Astrocyte (in vitro differentiated cells and primary cell): ENCODE measurements around a stretch of chr21.

DNA sequence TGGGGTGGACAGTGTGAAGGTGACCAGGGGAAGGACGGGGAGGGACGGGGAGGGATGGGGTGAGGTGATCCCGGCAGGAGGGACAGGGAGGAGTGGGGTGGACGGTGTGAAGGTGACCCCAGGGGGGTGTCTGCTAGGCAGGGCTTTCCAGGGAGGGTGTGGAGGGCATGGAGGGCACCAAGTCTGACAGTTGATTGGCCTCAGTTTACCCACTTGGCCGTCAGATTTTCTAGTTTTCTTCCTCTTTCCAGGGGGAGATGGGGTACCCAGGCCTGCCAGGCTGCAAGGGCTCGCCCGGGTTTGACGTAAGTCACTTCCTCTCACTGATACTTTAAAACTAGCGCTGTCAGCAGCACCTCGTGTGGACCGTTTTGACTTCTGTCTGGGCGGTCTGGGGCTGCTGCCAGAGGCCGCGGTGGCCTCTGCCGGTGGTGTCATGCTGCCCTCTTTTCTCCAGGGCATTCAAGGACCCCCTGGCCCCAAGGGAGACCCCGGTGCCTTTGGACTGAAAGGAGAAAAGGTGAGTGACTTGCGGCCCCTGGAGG lies 9.0 kb downstream of the COL6A1 start:
- PRO-cap: no peak
- RRBS, 2 experiments: 66 to 80% methylated on average over 4 of the region's 17 CpGs

GRCh38 chr21:46000389-46001422 lies 19.1 kb downstream of the COL6A1 start:
- PRO-cap: no peak
- RRBS, 2 experiments: 71 to 82% methylated on average over 8 to 10 of the region's 52 CpGs

- PRO-cap: no peak
- RRBS, 2 experiments: no CpG with 5 or more reads among the region's 12 CpGs
Measured at GRCh38 chr21:46060644-46061119, 37.2 kb upstream of the COL6A2 start.

- PRO-cap: no peak
- RRBS, 2 experiments: 68 to 80% methylated on average over 6 of the region's 17 CpGs
Measured at GRCh38 chr21:46078449-46079021, 19.4 kb upstream of the COL6A2 start.

DNA sequence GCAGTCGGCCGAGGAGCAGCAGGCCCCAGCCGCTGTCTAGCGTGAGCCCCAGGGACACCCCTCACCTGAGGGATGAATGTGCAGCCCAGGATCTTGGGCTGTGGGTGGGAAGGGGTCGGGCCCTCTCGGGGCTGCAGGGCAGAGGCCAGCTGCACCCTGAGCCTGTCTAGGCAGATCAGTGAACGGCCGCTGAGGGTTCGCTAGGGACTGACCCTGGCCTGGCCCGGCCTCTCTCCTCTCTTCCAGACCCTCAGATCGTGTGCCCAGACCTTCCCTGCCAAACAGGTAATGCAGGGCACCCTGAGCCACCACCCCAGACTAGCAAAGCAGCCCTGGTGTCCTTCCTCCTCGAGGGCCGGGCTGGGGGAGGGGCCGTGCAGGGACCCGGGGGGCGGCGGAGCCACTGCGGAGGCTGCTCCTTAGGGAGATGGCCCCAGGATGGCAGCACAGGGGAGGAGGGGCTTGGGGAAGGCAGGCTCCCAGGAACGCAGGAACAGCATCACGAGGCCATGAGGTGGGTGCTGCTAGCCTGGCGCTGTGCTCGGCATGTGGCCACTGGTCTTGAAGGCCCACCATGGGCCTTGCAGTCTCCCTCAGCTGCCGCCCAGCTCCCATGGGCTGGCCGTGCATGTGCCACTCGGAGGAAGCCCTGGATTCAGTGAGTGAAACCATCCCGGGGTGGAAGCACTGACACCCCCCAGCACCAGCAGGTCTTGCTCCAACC lies 28.5 kb downstream of the COL6A2 start:
- PRO-cap: no peak
- RRBS, 2 experiments: 100% methylated on average over 1 of the region's 26 CpGs; no CpG with 5 or more reads in 1 of the 2 experiments

GRCh38 chr21:46142390-46143008 lies 12.9 kb downstream of the FTCD start:
- PRO-cap: no peak
- RRBS, 2 experiments: 96% methylated on average over 3 of the region's 27 CpGs; no CpG with 5 or more reads in 1 of the 2 experiments

DNA sequence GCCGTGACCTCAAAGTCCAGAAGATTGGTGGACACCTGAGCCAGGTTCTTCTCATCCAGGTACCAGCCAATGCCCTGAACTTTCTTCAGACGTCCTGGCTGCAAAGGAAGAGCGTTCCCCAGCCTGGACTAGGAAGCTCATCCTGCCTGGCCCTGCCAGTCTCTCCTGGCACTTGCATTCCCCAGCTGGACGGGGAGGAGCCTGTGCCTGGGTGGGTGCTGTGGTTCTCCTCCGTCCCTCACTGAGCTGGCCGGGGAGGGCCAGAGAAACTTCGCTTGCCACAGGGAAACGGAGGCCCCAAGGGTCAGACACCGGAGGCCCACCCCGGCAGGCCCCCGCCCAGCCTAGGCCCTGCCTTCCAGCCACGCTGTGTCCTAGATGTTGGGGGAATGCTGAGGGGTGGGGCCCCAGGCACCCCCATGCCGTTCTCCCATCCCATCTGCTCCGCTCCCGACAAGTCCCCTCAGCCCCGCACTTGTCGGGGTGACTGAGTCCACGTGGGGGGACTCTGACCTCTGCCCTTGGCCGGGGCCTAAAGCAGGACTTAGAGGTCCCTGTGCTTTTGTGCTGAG lies 4.9 kb downstream of the FTCD start:
- PRO-cap: no peak
- RRBS, 2 experiments: 69 to 71% methylated on average over 5 of the region's 19 CpGs

- PRO-cap: unidirectional peak, plus-strand start at chr21:46229544
- RRBS, 2 experiments: 2 to 10% methylated on average over 6 to 7 of the region's 66 CpGs
Measured at GRCh38 chr21:46229101-46229755, 654 bp upstream of the LSS start.

GRCh38 chr21:46253465-46254352 lies 25.1 kb upstream of the LSS start:
- PRO-cap: no peak
- RRBS, 2 experiments: no CpG with 5 or more reads among the region's 13 CpGs

DNA sequence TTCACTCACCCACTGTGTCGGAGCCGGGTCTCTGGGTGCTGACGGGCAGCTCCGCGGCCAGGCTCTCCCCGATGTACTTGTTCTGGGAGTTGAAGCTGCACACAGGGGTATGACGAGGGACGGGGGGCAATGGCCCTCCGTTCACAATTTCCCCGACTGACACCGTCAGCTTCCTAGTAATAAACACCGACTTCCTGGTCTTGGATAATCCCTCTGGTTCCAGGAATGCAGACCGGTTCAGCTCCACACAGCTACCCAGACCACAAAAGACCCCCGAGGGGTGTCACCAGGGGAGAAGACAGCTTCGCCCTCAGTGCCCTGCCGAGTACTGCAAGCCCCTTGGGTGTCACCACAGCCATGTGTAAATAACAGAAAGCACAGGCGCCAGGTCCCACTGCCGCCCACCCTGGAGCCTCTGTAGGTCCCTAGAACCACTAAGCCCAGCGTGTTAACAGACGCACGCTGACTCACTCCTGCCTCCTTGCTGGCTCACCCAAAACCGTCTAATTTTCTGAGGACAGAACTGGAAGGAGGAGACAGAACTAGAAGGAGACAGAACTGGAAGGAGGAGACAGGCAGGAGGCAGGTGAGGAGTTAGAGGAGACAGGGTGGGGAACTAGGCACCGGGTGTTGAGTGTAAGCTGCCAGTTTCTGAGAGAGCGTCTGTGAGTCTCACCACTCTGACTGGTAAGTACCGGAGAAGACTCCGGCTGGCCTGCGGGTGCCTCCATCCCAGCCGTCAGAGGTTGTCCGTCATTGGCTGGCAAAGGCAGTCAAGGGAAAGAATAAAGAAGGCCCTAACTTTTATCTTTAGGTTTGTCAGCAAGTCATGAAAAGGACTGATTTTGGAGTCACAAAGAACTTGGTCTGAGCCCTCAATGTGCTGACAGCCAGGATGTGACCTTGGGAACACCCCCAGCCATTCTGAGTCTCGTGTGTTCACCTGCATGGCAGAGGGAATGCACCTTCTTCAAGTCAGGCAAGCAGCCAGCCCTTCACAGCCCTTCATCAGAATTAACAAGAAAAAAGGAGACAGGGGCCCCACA lies 19.2 kb downstream of the MCM3AP start:
- PRO-cap: unidirectional peak, minus-strand start at position 532 of the sequence
- RRBS, 2 experiments: 86 to 93% methylated on average over 2 of the region's 30 CpGs

DNA sequence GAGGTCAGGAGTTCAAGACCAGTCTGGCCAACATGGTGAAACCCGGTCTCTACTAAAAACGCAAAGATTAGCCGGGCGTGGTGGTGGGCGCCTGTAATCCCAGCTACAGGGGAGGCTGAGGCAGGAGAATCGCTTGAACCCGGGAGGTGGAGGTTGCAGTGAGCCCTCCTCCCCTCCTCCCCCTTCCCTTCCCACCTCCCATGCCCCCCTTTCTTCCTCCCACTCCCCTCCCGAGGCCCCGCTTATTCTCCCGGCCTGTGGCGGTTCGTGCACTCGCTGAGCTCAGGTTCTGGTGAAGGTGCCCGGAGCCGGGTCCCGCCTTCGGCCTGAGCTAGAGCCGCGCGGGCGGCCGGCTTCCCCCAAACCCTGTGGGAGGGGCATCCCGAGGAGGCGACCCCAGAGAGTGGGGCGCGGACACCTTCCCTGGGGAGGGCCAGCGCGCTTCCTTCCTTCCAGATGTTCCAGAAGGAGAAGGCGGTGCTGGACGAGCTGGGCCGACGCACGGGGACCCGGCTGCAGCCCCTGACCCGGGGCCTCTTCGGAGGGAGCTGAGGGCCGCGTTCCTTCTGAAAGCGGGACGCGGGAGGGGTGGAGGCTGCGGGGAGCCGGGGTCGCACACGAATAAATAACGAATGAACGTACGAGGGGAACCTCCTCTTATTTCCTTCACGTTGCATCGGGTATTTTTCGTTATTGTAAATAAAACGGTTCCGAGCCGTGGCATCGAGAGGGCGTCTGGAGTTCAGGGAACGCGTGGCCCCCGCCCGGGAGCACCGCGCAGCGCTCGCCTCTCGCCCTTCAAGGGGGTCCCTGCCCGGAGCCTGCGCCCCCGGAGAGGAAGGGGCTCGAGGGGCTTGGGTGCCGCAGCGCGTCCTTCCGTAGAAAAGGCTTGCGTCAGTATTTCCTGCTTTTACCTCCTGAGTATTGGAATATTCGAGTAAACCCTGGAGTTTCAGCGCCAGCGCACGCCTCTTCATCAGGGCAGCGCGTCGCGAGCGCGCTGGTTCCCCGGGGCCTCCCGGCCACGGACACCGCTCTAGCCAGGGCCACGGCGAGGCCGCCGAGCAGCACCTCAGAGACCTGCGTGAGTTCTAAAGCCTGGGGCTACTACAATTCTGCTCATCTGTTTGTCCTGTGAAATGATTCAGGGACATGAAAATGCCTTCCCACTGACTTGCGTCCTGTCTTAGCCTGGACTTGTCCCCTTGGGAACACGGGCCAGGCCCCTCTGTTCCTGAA lies 11.4 kb downstream of the YBEY start:
- PRO-cap: no peak
- RRBS, 2 experiments: 6% methylated on average over 28 to 30 of the region's 95 CpGs

DNA sequence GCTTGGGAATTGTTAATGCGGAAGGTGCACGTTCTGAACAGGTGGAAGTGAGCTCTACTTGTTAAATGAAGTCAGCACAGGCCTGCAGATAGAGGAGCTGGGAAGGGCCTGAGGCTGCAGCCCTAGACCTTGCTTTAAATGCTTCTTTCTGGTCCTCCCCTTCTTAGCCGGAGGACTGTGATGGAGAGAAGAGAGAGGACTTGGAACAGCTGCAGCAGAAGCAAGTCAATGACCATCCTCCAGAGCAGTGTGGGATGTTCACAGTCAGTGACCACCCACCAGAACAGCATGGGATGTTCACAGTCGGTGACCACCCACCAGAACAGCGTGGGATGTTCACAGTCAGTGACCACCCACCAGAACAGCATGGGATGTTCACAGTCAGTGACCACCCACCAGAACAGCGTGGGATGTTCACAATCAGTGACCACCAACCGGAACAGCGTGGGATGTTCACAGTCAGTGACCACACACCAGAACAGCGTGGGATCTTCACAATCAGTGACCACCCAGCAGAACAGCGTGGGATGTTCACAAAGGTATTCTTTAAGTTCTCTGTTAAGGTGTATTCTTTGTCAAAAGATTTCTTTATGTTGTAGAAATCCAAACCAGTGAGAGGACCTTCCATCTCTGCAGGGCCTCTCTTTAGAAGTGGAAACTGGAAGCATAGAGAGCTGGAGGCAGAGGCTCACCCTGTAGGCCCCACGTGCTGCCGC lies 10.4 kb downstream of the PCNT start:
- PRO-cap: no peak
- RRBS, 2 experiments: no CpG with 5 or more reads among the region's 12 CpGs

GRCh38 chr21:46515054-46515630 lies 56.5 kb downstream of the DIP2A start:
- PRO-cap: no peak
- RRBS, 2 experiments: no CpG with 5 or more reads among the region's 6 CpGs